Skeletal muscle satellite cell (primary cell): ENCODE data around the genes CFP and HDAC6.

- CAGE, long polyA plus RNA: no peak
Observed at GRCh38 chrX:47220156-47221097, 1.9 kb downstream of the CDK16 start.

DNA sequence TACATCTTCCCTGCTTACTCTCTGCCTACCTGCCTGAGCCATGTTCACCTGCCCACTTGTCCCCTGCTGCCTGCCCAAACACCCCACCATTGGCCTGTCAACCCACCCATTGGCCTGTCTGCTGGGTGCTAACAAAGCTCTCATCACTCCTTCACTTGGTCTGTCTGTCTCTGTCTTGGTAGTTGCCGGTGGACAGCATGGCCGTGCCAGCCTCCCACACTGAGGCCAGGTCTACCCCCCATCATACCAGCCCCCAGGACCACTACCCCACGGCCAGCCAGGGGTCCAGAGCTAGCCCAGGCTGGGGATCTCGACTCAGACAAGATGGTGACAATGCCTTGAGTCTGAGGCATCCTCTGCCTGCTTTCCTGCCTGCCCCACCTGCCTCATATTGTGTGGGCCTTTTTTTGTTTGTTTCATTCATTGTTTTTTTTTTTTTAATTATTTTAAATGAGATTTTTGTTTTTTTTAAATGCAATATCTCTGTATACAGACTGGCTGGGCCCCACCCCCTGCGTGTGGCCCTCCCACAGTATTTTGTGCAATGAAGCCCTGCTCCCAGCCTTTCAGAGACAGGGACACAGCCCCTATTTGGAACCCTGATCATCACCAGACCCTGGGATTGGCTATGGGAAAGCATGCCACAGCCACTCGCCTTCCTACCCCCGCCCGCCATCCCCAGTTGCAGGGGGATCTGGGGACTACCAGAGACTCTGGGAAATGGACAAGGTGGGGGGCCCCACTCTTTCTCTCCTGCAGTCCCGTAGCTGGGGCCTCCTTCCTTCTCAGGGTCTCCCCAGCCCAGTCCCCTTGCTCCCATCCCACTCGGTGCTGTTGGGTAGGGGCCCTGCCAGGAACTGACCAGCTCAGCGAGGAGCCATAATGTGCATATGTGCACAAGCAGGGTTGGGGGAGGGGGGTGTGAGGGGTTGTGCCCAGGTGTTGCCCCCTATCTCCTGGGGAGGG is 3.7 kb upstream of the USP11 start:
- CAGE, long polyA plus RNA: no peak

- CAGE, long polyA plus RNA: no peak
Observed at GRCh38 chrX:47233202-47234088, 636 bp downstream of the USP11 start.

DNA sequence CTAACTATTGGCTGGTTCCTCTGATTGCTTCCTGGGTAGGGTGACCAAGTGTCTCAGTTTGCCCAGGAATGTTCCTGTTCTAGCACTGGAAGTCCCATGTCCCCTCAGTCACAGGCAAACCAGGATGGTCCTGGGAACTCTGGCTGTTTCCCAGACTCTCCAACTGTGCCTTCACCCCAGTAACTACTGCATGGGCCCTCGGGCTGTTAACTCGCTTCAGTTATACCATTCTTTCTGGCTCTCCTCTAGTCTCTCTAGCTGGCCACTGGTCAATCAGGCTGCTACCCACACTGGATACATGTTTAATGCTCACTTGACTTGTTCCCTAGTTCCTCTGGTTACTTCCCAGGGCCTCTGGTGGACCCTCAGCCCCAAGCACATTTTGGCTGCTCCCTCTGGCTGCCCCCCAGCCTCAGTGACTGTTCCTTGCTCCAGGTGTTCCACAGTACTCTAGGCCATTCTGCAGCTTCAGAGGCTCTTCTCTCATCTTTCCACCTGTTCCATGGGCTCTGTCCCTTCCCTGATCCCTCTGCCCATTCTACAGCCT is 19.6 kb downstream of the ZNF41 start:
- CAGE, long polyA plus RNA: no peak

GRCh38 chrX:47483458-47484235 is 625 bp upstream of the ZNF41 start:
- CAGE, long polyA plus RNA: no peak

GRCh38 chrX:47540653-47541634 is 20.1 kb upstream of the ARAF start:
- CAGE, long polyA plus RNA: no peak

GRCh38 chrX:47629529-47630581 is at the start of gene CFP:
TSS of gene CFP (minus strand) at chrX:47629930.
- CAGE, long polyA plus RNA: no peak

DNA sequence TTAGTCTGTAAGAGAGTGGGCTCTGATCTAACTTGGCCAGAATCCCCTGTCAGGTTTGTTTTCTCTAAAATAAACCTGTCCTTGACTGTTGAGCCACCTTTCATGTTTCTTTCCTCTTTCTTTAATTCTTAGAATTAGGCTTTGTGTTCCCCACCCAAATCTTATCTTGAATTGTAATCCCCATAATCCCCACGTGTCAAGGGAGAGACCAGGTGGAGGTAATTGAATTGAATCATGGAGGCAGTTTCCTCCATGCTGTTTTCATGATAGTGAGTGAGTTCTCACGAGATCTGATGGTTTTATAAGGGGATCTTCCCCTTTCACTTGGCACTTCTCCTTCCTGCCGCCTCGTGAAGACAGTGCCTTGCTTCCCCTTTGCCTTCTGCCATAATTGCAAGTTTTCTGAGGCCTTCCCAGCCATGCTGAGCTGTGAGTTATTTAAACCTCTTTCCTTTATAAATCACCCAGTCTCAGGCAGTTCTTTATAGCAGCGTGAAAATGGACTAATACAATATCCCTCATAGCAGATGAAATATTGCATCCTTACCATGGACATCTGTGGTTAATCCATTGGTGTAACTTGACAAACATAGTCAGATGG is 17.5 kb upstream of the UXT start:
- CAGE, long polyA plus RNA: no peak

DNA sequence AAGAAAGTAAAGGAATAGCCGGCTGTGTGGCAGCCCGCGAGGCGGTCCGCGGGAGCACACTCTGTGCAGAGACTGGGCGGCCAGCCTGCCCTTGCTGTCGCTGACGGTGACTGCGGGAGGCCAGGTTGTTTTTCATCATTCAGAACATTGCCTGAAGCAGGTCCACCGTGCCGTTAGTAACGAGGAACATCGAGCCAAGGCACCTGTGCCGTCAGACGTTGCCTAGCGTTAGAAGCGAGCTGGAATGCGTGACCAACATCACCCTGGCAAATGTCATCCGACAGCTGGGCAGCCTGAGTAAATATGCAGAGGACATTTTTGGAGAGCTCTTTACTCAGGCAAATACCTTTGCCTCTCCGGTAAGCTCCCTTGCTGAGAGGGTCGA is 33.6 kb upstream of the ZNF81 start:
- CAGE, long polyA plus RNA: no peak

DNA sequence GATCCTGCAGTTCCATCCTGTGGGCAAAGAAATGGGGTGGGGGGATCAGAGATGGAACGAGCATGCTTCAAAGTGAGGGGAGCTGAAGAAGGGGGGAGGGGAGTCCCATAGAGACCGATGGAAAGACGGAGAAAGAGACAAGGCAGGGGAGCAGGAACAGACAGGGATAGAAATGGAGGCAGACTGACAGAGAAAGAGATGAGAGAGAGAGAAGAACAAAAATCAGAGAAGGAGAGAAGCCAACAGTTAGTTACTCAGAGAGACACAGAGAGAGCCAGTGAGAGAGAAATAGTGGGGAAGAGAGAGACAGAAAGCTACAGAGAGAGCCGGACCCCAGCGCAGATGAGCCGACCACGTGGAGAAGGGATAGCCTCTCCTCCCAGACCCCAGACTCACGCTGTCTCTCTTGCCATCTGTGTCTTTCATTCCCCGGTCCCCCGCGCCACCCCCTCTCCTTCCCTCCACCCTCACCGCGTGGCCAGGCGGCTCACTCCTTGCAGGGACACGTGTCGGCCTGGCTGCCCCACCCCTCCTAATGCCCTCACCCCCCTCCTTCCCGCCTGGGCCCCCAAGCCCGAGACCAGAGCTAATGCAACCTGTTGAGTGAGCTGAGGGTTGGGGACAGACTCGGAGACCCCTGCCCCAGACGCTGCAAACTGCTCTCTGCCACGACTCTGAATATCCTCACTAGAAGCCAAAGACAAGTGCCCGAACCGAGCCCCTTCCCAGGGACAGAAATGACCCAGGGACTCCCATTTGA is 2.0 kb downstream of the SLC38A5 start:
- CAGE, long polyA plus RNA: start-site peak on the minus strand centred at position 445 of the sequence, 95 bp wide, 138 and 294 reads in 2 replicates

GRCh38 chrX:48475673-48475974 is 375 bp upstream of the FTSJ1 start:
- CAGE, long polyA plus RNA: no peak

DNA sequence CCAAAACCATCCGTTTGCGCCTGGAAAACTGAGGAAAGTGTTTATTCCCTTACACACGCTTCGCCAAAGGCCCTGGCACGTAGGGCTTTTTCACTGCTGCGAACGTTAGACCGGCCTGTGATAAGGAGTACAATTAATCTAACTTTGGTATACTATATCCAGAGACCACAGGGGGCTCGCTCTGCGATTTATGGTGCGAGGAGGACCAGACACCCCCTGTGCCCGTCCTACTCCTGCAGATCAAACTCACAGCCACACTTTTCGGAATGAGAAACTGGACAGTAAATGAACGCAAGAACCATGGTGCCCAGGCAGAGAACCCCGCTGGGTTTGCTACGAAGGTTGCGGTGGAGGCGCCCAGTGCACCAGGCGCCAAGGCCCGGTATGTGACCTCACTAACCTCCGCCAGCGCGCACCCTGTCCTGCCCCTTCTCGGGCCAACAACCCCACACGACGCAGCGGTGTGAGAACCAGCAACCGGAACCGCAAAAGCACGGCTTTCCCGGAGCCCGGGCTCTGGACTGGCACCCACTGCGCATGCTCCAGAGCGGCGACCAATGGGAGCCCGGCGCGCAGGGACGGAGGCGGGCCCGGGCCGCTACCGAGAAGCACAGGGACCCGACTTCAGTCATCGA is 7.6 kb upstream of the WAS start:
- CAGE, long polyA plus RNA: no peak

DNA sequence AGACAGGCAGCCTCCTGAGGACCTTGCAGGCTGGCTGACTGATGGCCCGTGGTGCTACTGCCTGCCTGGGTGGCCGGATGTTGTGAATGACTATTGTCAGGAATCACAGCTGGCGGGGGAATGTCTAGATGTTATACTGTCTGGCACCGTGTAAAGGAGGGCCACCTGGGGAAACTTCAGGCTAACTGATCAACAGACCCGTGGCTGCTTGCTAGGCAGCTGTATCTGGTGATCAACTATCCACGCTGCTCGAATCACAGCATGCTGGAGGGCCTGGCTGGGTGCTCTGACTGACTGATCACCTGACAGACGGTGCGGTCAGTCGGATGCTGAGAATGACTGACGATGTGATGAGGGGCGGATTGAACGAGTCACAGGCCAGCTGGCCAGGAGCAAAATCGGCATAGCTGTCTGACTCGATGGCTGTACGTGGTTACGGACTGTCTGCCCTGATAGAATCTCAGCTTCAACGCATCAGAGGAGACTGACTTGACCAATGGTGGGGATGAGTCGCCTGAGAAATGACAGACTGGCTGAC is 1.1 kb upstream of the SUV39H1 start:
- CAGE, long polyA plus RNA: no peak

DNA sequence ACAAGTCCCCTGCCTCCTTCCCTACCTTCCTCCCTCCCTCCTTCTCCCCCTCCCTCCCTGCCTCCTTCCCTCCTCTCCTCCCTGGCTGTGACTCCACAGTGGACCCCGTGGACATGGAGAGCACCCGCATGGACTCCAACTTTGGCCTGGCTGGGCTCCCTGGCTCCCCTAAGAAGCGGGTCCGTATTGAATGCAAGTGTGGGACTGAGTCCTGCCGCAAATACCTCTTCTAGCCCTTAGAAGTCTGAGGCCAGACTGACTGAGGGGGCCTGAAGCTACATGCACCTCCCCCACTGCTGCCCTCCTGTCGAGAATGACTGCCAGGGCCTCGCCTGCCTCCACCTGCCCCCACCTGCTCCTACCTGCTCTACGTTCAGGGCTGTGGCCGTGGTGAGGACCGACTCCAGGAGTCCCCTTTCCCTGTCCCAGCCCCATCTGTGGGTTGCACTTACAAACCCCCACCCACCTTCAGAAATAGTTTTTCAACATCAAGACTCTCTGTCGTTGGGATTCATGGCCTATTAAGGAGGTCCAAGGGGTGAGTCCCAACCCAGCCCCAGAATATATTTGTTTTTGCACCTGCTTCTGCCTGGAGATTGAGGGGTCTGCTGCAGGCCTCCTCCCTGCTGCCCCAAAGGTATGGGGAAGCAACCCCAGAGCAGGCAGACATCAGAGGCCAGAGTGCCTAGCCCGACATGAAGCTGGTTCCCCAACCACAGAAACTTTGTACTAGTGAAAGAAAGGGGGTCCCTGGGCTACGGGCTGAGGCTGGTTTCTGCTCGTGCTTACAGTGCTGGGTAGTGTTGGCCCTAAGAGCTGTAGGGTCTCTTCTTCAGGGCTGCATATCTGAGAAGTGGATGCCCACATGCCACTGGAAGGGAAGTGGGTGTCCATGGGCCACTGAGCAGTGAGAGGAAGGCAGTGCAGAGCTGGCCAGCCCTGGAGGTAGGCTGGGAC is 11.1 kb downstream of the SUV39H1 start:
- CAGE, long polyA plus RNA: no peak

DNA sequence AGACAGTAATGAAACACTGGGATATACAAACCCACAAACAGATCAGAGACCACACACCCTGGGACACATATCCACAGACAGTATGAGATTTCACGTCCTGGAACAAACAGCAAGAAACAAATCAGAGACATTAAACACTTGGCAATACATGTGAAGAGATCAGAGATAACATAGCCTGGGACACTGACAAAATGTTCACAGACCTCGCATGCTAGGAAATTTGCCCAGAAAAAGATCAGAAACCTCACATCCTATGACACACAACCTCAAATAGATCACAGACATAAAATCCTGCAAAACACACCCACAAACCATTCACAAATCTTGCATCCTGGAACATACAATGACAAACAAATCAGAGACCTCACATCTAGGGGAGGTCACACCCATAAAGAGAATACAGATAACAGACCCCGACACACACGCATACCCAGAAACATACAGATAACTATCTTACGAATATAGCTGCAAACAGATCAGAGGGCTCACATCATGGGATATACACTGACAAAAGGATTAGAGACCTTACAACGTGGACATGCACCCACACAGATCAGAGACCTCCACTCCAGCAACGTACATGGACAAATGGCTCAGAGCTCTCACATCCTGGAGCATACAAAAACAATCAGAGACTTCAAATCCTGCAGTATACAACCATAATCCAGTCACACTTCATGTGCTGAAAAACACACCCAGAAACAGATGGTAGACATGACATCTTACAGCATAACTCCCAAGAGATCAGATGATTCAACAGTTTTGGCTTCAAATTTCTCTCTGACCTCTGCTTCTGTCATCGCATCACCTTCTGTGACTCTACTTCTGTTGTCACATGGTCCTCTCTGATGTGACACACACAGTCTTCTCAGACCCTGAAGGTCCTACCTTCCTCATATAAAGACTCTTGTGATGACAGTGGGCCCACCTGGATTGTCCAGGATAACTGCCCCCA is 18.3 kb downstream of the SUV39H1 start:
- CAGE, long polyA plus RNA: no peak

DNA sequence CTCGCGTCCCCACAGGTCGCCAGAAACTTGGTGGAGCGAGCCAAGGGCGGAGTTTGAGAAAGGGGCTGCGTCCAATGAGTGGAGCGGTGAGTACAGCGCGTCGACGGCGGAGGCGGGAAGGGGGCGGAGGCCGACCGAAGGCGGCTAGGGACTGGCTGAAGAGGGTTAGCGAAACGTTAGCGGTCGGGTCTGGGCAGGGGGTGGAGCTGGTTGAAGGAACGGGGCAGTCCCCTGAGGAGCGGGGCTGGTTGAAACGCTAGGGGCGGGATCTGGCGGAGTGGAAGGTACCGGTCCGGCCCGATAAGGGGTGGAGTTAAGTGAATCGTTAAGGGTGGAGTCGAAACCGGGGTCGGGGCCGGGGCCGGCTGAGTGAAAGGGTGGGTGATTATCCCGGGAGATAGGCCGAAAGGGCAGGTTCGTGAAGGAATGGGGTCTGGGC is at the start of gene HDAC6:
HDAC6 (plus strand) TSS at position 209 of the 439 bp plus-strand sequence.
- CAGE, long polyA plus RNA: no peak

GRCh38 chrX:48914446-48915309 is 3.2 kb upstream of the SLC35A2 start:
- CAGE, long polyA plus RNA: no peak

DNA sequence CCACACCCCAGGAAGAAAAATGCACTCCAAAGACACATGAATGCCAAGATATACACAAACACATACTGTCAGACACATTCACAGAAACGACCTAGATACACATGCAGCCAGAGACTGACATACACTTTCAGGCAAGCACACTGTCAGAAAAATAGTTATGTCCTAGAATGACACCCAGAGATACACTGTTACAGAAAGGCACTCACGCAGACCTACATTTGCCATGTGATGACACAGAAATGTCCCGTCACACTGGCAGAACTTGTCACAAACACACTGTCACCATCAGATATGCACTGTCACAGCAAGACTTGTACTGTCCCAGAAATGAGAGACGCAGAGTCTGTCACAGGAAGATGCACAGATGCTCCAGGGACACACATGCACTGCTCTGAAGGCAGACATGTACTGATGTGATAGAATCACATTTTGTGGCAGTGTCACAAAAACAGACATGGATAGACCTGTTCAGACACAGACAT is 1.1 kb upstream of the PIM2 start:
- CAGE, long polyA plus RNA: no peak

- CAGE, long polyA plus RNA: no peak
Observed at GRCh38 chrX:48922752-48923571, 4.1 kb upstream of the PIM2 start.

GRCh38 chrX:48961453-48962118 is 4.2 kb upstream of the OTUD5 start:
- CAGE, long polyA plus RNA: no peak